ENCODE results near the genes ACCSL, CRY2 and DGKZ.

GRCh38 chr11:44047766-44048156 is at the start of gene ACCSL:
Gene ACCSL, plus strand, starts transcription at chr11:44047981.
- PRO-cap = no peak

DNA sequence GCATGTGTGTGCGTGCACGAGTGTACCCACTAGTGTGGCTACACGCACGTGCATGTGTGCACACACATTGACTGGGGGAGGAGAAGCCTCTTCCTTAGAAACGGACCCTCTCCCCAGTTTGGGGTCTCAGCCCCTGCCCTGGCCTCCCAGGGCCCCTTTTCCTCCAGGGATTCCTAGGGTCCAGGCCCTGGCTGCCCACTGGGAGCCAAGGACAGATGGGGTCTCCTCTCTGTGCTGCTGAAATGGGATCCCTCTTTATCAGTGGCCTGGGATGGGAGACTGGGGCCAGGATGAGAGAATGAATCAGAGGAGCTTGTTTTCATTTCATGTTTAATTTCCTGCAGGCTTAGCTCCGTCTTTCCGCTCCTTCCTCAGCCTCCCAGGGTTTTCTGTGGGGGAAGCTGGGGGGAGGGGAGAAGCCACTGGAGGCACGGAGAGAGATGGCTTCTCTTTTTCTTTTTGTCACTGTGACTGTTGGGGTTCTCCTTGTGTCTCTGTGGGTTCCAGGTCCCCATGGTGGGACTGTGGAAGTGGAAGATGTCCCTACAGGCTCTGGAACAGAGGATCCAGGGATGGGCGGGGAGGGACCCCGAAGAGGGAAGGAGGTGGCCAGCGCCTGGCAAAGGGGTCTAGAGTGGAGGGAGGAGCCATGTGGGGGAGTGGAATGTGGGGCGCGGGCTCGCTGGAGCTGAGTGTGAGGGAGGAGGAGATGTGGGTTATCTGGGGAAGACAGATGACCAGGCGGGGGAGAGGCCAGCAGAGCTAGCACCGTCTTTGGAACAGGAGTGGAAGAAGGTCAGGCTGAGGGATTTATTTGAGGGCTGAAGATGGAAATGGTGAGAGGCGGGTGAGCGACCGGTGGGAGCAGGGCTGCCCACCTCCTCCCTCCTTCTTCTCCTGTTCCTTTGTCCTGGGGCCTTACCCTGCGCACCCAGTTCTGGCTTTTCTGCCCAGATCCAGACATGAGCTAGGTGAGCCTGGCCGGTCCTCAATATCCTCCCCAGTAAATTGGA is 40.1 kb downstream of the ALX4 start:
- PRO-cap = no peak

DNA sequence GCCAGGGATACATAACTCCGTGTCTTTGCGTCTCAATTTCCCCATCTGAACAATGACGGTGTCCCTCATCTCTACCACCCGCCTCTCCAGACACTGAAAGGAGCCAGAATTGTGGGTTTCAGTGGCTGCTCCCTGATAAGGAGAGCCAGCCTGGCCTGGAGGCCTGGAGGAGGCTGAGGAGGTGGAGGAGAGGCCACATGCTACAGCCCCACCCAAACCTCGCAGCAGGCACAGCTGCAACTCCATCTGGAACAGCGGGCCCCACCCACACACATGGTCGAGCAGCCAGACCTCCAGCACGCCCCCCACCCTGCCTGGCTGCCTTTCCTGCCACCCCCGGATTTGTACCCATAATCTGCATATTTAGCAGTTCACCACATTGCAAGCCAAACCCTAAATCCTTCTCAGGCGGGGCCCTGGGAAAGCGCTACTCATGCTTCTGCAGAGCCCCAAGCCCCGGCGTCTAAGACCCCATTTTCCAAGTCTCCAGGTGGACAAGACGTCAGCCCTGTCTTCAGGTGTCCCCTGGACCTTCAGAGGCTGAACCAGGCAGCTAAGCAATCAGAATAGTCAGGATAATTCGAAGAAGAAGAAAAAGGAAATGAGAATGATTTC is 34.2 kb upstream of the CD82 start:
- PRO-cap = no peak

DNA sequence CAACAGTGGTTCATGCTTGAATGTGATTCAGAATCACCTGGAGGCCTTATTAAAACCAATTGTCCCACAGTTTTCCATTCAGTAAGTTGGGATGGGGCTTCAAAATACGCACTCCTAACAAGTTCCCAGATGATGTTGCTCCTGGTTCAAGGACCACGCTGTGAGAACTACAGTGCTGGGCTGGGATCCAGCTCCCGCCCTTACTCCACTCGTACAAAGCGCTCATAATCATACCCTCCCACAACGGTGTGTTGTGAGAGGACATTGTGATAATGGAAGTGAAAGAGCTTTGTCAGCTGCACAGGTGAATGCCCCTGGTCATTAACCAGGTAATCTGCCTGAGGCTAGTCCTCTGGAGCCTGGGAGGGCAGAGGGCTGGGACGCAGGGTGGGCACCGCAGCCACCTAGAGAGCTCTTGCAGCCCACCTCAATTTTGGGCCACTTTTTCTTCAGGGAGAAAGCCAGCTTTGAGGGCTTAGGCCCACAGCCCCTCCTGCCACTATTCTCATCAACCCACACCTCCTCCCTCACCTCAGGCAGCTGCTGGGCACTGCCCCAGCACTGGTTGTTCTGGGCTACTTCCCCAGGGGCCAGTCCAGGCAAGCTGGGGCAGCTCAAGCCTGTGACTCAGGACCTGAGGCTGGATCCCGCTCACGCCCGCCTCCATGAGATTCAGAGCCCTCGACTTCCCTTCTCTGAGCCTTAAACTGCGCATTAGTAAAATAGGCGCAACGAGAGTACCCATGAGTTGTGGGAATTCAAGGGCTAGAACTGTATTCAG is 1.1 kb upstream of the CD82 start:
- PRO-cap = unidirectional peak, plus-strand start at position 654 of the sequence

DNA sequence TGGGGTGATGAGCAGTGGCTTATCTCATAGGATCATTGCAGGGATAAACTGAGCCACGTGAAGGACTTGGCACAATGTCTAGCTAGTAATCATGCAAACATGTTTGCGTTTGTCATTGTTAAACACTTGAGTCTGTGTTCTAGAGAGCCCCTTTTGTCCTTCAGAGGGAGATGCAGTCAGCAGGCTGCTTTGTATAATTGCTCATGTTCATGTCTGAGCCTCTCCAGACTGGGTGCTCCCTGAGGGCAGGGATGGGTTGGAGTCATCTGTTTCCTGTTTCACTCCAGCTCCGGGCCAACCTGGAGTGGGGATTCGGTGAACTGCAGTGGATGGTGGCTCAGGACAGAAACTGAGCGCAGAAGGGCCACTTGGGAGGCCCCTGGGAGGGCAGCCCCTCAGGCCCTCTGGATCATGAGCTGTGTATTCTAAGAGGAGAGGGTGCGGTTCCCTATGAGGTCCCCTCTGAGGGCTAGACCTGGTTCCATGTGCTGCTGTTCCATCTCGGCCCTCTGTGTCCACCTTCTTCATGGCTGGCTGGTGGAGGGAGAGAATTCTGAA is 16.0 kb downstream of the CD82 start:
- PRO-cap = no peak

GRCh38 chr11:44727827-44728439 is 1.2 kb downstream of the TSPAN18 start:
- PRO-cap = bidirectional peak, plus-strand start at chr11:44728196, minus-strand start at chr11:44727992

- PRO-cap = no peak
Observed at GRCh38 chr11:44731957-44732552, 5.3 kb downstream of the TSPAN18 start.

- PRO-cap = no peak
Observed at GRCh38 chr11:44754121-44754745, 27.5 kb downstream of the TSPAN18 start.

GRCh38 chr11:44824229-44824888 is 97.6 kb downstream of the TSPAN18 start:
- PRO-cap = no peak

DNA sequence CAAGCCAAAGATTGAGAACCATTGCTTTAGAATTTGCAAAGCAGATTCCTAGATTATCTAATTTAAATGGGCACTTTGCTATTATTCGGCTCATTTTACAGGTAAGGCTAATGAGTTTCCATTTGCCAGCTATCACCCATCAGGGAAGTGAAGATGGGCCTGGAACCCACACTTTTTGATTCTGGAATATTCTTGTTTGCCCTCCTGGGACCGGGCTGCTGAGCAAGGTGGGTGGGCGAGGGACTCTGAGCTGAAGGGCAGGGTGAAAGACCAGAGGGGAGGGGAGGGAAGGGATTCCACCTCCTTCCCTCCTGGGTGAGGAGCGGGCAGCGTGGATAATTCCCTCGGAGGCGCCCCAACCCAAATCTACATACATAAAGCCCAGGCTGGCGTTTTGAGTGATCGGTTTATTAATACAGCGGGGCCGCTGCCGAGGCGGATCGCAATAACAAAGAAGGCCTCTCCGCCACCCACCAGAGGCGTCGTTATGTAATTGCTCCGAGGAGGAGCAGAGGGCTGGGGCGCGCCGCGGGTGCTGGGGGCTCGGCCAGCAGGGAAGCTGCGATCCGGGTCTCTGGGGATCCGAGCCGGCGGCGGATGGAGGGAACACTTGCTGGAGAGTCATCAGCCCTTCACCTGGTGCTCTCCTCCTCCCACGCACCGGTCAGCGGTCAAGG is 6.2 kb upstream of the TP53I11 start:
- PRO-cap = no peak

DNA sequence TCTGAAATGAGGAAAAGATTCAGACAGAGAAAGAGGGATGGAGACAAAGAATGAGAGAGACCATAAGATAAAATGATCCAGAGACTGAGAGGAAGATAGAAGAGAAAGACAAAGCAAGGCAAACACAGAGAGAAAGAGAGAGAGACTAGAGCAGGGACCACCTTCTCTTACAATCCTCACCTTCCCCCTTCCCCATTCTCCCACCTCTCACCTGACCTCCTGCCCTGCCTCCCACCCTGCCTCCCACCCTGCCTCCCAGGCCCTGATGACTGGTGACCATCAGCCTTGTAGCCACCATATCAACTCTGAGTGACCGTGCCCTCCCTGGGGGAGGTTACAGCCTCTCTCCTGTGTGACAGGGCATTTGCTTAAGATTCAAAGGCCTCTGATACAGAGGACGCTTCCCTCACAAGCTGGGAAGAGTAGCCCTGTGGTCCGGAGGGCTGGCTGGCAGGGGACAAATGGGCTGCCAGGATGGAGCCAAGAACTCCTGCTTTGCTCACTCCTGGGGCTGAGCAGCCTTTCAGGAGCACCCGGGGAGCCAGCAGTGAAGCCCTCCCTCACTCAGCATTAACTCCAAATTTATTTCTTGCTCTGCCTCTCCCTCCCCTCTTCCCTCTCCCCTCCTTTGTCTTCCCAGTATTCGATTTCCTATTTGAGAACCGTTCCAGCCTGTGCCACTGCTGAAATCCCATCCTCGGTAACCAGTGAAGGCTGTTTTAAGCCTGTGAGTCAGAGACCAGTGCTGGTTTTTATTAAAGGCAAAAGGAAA is 125.2 kb upstream of the SYT13 start:
- PRO-cap = no peak

DNA sequence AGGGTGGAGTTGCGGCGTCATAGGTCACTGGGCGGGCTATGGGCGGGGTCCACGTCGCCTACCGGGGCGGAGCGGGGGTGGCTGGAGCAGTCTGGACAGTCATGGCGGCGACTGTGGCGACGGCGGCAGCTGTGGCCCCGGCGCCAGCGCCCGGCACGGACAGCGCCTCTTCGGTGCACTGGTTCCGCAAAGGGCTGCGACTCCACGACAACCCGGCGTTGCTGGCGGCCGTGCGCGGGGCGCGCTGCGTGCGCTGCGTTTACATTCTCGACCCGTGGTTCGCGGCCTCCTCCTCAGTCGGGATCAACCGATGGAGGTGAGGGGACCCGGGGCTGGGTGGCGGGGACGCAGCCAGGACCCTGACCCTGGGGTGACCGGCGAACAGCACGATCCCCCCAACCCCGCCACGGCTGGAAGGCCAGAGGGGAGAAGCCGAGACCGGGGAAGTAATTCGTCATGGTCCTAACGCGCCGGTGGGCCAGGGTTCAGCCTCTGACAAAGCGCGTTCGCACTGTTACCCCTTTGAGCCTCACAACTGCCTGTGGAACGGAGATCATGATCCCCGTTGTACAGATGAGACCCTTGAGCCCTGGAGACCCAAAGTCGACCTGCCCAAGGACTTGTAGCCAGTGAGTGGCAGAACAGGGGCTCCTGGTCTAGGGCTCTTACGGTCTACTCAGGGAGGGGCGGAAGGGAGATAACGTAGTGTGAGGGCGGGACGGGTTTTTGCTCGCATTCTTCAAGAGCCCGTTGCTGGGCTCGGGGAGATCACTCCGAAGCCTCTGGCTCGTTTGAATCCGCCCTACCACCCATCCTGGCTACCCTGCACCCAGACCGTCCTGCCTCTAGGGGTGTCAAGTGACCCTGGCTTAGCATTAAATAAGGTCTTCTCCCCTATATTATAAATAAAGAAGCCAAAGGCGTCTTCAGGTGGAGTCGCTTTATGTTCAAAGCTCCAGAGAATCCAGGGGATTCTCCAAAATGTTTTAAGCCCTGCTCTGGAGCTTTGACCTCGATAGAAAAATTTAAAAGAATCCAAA is at the start of gene CRY2:
Gene CRY2 (plus strand): TSS at position 86 of the 1,040 bp plus-strand sequence.
- PRO-cap = bidirectional peak, plus-strand start at position 98 of the sequence, minus-strand start outside the sequence; bidirectional peak, plus-strand start at position 771 of the sequence, minus-strand start at position 631 of the sequence

GRCh38 chr11:46042969-46043735 is 78.1 kb downstream of the PHF21A start:
- PRO-cap = no peak

DNA sequence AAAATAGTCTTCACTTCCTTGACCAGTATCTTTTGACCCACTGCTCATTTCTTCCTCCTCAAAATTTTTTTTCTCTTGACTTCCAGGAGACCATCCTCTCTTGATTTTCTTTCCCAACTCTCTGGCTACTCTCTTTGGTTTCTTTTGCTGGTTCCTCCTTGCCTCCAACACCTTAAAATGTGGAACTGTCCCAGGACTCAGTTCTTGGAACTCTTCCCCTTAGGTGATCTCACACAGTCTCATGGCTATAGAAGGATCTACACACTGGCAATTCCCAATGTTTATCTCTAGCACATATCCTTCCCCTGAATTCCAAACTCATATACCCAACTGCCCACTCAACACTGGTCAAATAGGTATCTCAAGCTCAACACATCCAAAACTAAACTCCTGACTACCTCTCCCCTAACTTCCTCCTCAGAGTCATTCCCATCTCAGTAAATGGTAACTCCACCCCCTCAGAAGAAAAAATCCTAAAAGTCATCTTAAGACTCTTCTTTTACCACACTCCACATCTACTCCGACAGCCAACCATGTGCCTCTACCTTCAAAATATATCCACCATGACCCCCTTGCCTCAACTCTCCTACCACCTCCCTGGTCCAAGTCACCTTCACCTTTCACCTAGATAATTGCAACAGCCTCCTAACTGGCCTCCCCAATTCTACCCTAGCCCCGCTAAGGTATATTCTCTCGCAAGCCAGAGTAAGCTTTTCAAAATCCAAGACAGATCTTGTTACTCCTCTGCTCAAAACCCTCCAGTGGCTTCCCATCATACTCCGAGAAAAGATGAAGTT is 24.6 kb downstream of the PHF21A start:
- PRO-cap = no peak

GRCh38 chr11:46121533-46122785 is 705 bp upstream of the PHF21A start:
- PRO-cap = bidirectional peak, plus-strand start at chr11:46121609, minus-strand start at chr11:46121451; bidirectional peak, plus-strand start at chr11:46121962, minus-strand start at chr11:46121916

DNA sequence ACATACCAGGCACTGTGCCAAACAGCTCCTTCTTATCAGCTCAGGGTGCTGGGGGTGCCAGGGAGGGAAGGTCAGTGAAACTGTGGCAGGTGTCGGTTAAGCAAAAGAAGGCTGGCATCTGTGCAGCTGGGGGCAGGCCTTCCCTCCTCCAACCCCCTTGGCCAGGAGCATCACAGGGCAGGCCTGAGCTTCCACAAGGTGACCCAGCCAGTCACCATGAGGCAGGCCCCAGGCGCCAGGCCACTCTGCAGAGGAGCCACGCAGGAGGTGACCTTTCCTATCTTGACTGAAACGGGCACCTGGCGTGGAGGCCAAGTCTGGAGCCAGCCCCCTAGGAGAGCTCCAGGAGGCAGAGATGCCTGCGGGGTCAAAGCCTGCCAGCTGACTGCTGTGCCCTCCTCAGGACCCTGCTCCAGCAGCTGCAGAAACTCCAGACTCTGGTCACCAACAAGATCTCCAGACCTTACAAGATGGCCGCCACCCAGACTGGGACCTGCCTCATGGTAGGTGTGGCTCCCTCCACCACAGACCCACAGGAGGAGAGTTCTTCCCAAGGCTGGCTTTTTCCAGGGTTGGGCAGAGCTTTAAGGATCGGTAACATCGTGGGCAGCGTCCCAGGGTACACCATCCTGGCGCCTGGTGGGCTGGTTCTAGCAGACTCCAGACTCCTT is 31.2 kb upstream of the DGKZ start:
- PRO-cap = bidirectional peak, plus-strand start at position 243 of the sequence, minus-strand start at position 122 of the sequence

- PRO-cap = bidirectional peak, plus-strand start at chr11:46347559, minus-strand start at chr11:46347222
Observed at GRCh38 chr11:46347124-46348066, at the start of gene DGKZ. Gene DGKZ, plus strand, starts transcription at chr11:46347463.

DNA sequence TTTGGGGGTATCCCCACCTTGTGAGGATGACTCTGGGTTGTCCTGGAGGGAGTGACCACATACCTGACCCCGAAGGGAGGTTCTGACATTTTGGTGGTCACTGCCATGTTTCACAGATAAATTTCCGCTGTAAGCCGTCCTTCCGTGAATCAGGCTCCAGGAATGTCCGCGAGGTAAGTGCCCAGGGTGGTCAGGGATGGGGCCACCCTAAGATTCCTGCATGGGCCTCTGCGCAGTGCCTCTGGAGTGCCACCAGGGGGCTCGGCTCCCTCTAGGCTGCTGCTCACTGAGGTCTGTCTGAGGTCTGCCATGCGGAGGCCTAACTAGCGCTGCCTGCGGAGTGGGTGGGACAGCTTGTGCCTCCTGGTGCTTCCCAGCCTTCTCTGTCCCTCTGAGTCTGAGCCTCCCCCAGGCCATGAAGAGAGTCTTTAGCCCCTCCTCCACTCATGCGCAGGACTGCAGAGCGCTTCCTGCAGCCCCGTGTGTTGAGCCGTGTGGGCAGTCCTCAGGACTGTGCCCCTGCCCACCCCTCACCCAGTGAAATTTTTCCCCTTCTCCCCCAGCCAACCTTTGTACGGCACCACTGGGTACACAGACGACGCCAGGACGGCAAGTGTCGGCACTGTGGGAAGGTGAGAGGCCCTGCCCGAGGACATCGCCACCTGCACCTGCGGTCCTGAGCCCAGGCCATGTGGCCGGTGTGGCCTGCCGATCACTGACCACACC is 11.9 kb upstream of the MDK start:
- PRO-cap = no peak

- PRO-cap = no peak
Observed at GRCh38 chr11:46382230-46382876, 884 bp downstream of the MDK start.

DNA sequence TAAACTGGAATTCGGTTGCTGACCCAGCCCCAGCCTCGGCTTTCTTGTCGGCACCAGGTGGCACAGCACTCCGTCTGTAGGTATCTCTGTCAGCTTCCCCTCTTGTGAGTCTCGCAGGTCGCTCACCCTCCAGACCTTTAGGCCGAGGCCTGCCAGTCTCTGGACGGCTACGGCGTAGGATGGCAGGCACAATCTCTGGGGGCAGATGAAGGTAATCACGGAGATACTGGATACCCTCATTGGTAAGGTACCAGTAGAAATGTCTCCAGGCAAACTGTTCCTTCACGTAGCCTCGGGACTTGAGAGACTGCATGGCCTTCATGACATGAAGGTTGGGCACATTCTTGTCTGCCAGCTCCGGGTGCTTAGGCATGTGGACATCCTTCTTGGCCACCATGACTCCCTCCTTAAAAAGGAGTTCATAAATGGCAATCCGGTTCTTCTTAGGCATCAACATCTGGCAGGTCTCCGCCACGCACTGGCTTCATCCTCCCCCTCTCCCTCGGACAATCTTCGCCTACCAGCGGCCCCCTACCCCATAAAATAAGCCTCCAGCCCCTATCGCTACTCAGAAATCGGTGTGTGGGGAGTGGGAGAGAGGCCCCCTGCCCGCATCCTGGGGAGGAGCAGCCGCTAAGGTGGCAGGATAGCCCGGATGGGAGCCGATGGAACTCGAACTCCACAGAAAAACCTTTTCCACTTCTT is 37.3 kb upstream of the CHRM4 start:
- PRO-cap = no peak